ENCODE measurements around a stretch of chr4.

DNA sequence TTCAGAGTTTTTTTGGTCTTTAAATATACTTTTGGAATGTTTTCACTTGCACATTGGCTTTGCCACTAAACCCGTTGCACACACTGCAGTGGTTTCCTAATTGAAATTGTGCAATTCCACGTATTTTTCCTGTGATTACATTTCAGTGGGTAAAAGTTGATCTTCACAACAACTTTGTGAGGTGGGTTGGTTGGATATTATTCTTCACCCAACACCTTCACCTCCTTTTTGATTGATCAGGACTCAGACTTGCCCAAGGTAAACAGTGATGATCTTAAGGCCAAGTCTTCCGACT, 13.6 kb downstream of the SEPTIN11 start:
- PRO-cap, result no peak

- PRO-cap, result no peak
Observed at GRCh38 chr4:77050020-77050492, 25.7 kb downstream of the CCNI start.

DNA sequence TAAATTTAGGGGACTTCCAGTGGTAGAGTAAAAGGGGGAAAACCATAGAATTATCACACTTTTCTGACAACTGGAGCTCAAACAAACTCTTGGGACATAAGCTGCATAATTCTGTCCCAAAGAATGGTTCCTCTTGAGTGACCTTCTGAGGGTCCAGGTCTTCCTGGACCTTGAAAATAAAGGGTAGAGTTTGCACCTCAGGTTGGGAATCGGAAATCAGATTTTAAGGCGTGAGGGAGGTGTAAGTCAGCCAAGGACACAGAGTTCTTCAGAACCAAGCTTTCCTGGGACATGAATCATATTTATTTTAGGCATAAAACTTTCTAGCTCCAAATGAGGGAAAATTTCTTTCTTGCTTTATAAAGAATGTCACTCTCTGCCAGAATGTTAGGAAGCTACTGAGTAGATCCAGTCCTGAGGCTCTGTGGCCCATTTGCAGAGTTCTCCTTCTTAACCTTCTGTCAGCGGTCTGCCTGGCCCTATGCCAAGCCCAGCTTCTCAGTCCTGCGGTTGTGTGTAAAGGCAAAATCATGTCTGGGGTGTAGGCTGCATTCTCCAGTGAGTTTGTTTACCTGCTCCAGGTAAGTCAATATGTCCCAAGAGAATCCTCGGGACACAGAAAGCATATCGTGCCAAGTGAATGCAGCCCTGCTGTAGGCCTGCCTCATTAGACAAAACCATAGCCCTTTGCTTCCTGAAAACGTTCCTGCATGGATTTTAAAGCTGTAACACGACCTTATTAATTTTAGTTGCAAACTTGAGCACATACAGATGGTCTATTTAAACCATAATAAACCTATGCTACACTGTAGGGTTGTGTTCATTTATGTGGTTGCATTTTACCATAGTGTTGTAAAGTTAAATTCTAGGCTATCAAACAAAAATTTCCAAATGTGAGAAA, 29.1 kb upstream of the CCNI start:
- PRO-cap, result no peak

DNA sequence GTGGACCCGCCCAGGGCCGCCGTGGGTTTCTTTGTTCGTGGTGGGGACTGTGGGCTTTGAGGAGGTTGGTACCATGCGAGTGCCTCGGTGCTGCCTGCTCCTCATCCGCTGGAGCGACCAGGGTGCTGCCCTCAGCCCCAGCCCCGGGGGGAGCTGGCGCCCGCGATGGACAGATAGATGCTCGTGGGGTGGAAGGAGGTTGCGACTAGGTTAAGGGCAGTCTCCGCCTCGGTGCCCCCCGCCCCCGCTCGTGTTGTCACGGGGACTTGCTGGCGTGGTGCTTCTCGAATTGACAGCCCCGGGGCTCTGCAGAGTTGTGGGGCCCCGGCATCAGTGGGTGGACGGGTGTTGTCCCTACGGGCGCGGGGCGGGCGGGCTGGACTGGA, 497 bp downstream of the CCNG2 start:
- PRO-cap, result bidirectional peak, plus-strand start at position 251 of the sequence, minus-strand start at position 207 of the sequence

GRCh38 chr4:77601311-77602008, 4.2 kb upstream of the CXCL13 start:
- PRO-cap, result no peak

GRCh38 chr4:77797288-77797981, 21.7 kb downstream of the CNOT6L start:
- PRO-cap, result no peak

DNA sequence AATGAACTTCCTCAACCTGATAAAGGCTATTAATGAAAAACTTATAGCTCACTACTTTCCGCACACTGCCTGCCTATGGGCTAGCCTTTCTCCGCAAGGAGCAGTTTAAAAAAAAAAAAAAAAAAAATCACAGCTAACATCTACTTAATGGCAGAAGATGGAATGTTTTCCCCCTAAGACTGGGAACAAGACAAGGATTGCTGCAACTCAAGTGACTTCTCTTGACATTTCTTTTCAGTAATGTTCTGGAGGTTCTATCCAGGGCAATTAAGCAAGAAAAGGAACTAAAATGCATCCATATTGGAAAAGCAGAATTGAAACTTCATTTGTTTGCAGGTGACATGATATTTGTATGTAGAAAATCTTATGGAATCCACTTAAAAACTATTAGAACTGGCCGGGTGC, 7.4 kb downstream of the CNOT6L start:
- PRO-cap, result no peak

DNA sequence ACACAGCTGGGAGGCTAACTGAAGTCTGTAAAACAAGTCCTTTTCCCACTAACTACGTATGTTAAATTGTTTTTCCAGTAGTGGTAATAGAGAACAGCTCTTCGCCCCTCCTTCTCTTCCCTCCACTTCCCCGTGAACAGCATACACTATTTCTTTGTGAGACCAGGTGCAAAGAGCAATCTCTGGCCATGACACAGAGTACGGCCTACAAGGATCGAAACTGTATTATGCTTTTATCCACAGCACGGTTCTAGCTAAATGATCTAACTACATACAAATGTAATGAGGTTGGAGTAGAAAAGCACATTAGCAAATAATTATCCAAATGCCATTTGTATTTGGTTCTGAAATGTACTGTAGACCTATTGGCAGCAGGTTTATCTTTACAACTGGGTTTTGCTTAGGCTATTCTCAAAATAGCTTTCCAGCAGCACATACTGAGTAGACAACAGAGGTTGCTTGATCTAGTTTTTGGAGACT, 1.5 kb downstream of the CNOT6L start:
- PRO-cap, result no peak

DNA sequence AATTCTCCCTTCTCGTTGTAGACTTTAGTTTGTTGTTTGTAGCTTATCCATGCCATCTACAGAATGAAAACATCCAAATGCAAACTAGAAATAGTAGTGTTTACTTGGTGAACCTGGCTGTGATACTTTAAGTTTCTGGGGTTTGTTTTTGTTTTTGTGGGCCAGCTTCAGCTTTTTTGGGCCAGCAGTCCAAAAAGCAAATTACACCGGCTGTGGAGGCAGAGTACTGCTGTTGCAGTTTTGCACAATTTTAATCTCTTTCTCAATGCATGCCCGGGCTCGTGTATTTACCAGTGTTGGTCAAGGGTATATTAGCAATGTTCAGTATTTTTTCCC, 1.6 kb upstream of the CNOT6L start:
- PRO-cap, result no peak

- PRO-cap, result no peak
Observed at GRCh38 chr4:77827266-77827842, 8.2 kb upstream of the CNOT6L start.

DNA sequence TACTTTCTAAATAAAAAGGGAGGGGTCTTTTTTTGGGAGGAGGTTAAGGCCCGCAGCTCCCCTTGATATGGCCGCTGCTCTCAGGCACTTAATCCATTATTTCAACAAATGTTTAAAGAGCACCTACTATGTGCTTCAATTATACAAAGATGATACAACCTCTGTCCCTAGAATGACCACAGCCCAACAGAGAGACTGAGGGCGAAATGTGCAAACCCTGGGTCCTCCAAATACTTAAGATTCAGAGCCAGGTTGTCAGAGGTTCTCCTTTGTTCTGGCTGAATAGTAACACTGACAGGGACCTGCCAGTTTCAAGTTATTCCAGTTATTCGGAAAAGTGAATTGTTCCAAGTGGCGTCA, 1.4 kb upstream of the FRAS1 start:
- PRO-cap, result no peak

GRCh38 chr4:78691835-78692443, 84.2 kb upstream of the BMP2K start:
- PRO-cap, result no peak

GRCh38 chr4:78783684-78784959, 8.0 kb downstream of the BMP2K start:
- PRO-cap, result no peak

- PRO-cap, result no peak
Observed at GRCh38 chr4:78866620-78867454, 72.4 kb downstream of the PAQR3 start.

GRCh38 chr4:79258621-79259094, 67.2 kb downstream of the NAA11 start:
- PRO-cap, result no peak

- PRO-cap, result no peak
Observed at GRCh38 chr4:79584473-79584951, 176.5 kb upstream of the GK2 start.

GRCh38 chr4:80173416-80173846, 23.9 kb upstream of the PRDM8 start:
- PRO-cap, result unidirectional peak, minus-strand start at chr4:80173524

- PRO-cap, result no peak
Observed at GRCh38 chr4:80201558-80202569, 4.6 kb downstream of the PRDM8 start.

DNA sequence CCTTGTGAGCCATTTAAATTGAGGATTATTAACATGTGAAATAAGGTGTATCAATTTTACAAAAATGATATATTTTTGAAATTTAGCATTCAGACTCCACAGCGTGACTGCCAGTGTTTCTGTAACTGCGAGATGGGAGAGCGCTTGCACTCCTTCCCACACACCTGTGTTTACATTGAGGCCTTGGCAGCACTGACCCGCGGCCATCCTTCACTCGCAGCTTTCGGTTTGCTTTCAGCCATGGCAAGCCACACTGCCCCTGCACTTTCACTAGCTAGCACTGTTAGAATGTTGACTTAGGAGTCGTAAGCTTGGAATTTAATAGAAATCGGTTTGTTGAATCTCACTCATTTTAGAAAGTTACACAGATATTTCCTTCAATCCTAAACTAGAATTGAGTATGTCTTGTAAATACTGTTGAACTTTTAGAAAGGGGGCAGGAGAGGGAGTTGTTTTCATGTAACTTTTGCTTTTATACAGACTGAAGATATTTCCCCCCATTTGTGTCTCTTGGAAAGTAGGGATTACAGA, 136.2 kb downstream of the CFAP299 start:
- PRO-cap, result no peak

GRCh38 chr4:81421463-81421754, 50.3 kb downstream of the RASGEF1B start:
- PRO-cap, result no peak

All from NALM6 (cell line).